RPMI7951 (cell line): ENCODE data around the genes BTNL8 and TRIM52.

DNA sequence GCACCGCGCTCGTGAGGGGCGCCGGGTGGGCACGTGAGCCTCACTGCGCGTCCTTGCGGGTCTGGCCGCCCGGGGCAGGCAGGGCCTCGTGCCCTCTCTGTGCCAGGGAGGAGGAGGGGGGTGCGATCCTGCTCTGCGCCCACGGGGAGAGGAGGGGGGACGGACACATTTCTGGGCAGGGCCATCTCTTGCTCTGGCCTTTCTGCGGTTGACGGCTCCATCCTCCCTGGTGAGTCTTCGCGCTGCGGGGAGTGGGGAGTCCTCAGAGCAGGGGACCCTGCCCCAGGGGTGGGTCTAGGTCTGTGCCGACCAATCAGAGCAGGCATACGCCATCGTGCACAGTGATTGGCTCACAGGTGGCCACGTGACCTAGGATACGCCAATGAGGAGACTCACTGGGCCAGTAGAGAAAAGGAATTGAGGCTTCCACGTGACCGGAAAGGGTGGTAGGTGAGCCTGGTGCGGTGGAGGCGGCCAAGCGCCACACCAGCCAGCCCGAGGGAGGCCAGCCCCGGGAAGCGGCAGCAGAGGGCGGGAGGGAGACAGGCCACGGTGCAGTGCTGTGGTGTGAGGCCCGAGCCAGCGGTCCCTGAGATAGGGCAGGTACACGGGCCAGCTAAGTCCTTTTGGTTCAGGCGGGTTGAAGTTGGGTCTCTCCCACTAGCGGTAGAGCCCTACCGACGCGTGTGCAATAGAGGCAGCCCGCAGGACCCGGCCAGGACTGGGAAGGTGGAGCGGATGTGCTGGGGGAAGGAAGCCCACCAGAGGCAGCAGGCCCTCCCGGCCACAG lies 65.2 kb upstream of the RNF130 start:
- RAMPAGE, long total RNA: no peak

DNA sequence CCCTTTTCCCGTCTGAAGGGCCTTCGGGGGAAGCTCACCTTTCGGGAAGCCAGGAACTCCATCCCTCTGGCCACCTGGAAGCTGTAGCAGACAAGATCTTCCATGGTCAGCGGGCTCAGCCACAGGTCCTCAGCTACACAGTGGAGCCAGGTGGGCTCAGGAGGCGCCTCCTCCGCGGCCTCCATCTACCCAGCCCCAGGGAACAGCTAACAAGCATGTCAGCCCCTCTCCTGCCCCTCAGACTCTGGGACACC lies 25.5 kb upstream of the SCGB3A1 start:
- RAMPAGE, long total RNA: no peak

GRCh38 chr5:180813283-180813961 lies 10.8 kb upstream of the MGAT1 start:
- RAMPAGE, long total RNA: no peak

DNA sequence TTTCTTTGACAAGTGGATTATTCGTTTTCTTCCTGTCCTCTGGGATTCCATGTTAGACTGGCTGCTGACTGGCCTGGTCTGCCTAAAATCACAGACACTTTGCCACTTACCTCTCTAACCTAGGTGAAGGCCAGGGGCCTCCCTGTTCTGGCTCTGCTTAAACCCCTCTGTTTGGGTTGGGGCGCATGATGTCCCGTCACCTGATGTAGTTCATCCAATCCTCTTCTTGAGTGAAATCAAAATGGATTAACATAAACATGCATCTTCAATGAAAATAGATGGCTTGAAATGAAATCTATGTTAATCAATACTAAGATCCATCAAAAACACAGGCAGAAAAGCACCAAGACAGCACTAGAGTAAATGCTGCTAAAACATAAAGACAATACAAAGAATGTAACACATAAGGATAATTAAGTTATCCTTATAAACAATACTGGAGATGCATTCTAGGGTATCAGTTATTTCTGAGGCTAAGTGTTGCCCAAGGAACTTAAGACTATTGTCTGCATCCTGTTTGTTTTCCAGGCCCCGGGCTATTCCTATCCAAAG lies 5.0 kb downstream of the ZFP62 start:
- RAMPAGE, long total RNA: no peak

DNA sequence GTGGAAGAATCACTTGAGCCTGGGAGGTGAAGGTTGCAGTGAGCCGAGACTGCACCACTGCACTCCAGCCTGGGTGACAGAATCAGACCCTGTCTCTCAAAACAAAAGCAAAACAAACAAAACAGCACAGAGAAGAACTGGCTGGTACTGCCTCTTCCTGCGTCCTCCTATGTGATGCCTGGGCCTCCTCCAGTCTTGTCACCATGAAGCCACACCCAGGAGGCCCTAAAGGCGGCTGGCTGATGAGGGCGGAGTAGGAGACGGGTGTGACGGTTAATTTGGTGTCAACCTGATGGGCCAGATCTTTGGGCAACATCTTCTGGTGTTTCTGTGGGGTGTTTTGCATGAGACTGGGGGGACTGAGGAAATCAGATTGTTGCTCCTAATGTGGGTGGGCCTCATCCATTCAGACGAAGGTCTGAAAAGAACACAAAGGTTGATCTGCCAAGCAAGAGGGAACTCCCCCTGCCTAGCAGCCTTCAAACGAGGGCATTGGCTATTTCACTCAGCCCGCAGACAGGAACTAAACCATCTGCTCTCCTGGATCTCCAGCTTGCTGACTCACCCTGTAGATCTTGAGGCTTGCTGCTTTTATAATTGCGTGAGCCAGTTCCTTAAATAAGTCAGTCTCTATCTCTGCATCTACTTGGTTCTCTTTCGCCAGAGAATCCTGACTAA lies 12.6 kb upstream of the ZFP62 start:
- RAMPAGE, long total RNA: no peak

- RAMPAGE, long total RNA: no peak
These were observed at the start of gene BTNL8 for GRCh38 chr5:180898622-180899426. Gene BTNL8, plus strand, starts transcription at chr5:180899159.

DNA sequence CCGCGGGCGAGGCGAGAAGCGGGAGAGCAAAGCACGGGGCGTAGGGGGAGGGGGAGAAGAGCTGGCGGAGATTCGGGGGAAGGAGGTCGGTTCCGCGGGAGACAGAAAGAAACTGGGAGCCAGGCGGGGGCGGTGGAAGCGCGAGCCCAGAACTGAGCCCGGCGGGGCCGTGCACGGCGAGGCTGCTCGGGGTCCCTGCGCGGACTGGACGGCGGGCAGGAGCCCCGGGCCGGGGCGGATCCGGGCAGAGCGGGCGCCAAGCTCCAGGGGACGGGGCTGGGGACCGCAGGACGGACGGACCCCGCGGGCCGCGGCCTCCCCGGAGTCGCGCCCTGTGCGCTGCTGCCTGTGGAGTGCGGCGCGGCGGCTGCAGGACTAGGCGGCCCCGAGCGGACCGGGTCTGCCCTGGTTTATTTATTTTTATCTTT lies 29.8 kb downstream of the OR2V1 start:
- RAMPAGE, long total RNA: no peak

DNA sequence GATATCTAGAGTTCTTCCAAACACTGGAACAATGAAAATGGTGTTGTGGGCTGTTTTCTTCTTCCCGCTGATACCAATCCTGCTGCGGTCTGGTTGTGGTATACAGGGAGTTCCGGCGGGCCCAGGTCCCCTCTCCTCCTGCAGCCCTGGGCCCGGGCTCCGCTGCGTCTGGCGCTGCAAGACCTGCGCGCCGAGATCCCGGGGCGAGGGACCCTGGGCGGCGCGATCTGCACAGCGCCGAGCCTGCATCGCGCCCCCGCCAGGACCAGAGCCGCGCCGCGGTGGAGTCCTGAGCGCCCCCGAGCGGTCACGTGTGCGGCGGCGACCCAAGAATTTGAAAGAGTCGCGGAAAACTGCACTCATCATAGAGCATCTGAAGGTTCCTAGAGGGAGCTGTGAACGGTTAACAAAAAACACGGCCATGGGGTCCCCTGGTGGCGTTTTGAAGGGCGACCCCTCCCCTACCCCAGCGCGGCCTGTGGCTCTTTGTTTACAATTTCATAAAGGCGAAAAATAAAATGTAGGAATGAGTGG lies 21.0 kb downstream of the TRIM7 start:
- RAMPAGE, long total RNA: no peak

GRCh38 chr5:181190738-181191047 lies 14.3 kb downstream of the TRIM7 start:
- RAMPAGE, long total RNA: no peak

DNA sequence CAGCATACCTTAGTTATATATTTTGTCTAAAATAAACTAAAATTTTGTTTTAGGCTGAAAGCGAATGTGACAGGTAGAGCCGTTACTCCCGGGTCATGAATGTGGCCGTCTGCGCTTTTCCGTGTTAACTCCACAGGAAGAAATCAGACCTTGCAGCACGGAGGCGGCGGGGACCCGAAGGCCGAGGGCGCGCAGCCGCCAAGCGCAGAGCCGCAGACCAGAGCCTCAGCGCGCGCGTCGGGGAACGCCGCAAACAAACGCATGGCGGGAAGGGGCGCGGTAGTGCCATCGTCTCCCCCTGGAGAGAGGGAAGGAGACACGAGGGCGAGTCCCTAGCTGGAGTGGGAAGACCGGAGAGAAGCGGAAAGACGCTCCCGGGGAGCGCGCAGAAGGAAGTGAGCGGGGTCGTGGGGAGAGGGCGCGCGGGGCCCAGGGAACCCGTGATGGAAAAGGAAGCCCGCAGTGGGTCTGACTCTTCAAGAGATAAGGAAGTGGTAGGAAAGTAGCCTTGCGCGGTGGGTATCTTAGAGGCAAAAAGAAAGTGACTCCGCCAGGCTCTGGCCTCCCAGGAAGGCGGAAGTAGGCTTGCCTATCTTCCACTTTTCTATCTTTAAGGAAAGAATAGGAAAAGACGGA lies 13.8 kb downstream of the TRIM7 start:
- RAMPAGE, long total RNA: no peak

GRCh38 chr5:181221786-181222915 lies 930 bp upstream of the TRIM41 start:
- RAMPAGE, long total RNA: no peak

DNA sequence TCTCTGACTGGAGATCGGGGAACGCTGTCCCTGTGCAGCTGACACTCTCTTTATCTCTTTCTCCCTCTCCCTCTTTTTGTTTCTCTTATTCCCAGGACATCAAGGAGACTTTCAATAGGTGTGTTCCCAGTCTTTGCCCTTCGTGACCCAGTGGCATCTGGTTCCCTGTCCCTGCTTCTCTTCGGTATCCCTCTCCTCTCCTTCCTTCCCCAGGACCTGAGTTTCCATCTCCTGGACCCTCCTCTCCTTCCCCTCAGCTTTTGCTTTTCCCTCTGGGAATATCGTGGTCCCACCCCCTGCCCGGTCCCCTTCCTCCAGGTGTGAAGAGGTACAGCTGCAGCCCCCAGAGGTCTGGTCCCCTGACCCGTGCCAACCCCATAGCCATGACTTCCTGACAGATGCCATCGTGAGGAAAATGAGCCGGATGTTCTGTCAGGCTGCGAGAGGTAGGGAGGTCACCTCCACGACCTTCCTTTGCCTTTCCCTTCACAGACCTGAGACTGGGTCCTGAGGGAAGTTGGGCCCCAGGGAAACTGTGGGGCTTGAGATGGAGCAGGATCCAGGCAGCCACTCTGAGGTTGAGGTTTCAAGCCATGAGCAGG lies 10.3 kb downstream of the RACK1 start:
- RAMPAGE, long total RNA: no peak

DNA sequence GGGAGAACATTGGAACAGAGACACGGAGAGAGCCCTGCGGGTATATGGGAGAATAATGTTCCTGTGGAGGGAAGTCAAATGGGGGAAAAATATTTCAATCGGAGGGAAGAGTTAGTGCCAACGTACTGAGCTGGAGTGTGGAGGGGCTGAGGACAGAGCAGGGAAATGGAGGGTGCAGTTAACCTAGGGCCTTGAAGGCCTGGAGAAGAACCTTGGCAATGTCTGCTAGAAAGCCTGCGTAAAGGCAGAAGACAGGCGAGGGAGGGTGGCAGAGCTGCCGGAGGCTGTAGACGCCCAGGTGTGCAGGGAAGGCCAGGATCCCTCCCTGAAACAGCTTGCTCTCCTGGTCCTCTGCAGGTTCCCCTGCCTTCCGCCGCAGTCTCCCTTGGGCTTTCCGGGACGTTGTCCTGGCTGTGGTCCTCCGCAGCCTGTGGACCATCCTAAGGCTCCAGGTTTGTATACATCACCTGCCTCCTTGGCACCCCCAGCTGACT lies 1.9 kb upstream of the RACK1 start:
- RAMPAGE, long total RNA: no peak

GRCh38 chr5:181261023-181261300 lies at the start of gene TRIM52:
Gene TRIM52, minus strand, starts transcription at chr5:181261143.
- RAMPAGE, long total RNA: no peak